HCT116 (cell line): Measurements from ENCODE around the genes CFAP53, SKA1 and MAPK4.

- RRBS, result no CpG with 5 or more reads among the region's 25 CpGs
These were observed 50.7 kb upstream of the ACAA2 start for GRCh38 chr18:49863994-49864502.

DNA sequence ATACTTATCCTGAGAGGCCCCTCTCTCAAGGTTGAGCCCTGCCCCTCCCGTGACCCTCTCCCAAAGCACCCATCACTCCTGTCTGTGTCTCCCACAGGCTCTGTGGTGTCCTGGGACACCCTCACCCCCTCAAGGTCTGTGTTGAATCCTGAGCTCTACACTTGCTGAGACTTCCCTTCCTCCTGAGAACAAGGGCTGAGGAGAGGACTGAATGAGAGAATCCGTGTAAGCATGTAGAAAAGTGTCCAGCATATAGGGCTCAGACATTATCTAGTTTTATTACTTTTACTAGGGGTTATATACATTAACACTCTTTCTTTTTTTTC, 125.5 kb upstream of the ACAA2 start:
- RRBS, result no CpG with 5 or more reads among the region's 2 CpGs

- RRBS, result no CpG with 5 or more reads among the region's 42 CpGs
These were observed at the start of gene CFAP53 for GRCh38 chr18:50266188-50266821. CFAP53 (minus strand) TSS chr18:50266495.

DNA sequence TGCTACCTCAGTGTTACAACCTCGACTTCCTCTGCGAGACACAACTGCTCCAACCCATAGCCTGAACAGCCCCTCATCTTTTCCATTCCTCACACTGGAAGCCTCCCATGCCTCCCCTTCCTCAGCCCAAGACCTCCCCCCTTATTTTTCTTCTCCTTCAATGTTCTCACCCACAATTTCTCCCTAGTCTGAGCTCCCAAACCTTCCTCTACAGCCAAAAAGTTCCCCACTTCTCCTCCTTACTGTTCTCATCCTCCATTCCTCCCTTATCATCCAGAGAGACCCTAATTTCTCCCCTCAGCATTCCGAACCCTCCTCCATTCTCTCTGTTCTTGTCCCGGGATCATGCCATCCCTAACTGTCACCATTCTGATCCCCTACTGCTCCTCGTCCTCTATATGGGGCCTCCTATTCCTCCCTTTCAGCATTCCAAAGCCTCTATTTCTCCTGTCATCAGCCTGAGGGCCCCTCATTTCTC, 717 bp downstream of the MBD1 start:
- RRBS, result no CpG with 5 or more reads among the region's 5 CpGs

GRCh38 chr18:50297721-50298395, 10.4 kb upstream of the CXXC1 start:
- RRBS, result no CpG with 5 or more reads among the region's 25 CpGs

GRCh38 chr18:50308086-50308519, 20.6 kb upstream of the CXXC1 start:
- RRBS, result no CpG with 5 or more reads among the region's 10 CpGs

GRCh38 chr18:50374699-50375444, at the start of gene SKA1:
SKA1 (plus strand) TSS chr18:50375046.
- RRBS, result 2% methylated on average over 19 of the region's 49 CpGs

DNA sequence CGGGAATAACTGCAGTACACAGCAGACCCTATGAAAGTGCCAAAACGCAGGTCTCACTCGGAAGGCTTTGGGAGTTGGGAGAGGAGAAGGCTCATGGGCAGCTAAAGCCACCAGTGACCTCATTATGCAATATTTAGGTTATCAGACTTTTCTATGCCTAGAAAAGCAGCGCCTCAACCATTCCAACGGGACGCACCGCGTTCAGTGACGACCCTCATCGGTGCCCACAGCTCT, 887 bp upstream of the MAPK4 start:
- RRBS, result no CpG with 5 or more reads among the region's 10 CpGs

- RRBS, result 40% methylated on average over 93 of the region's 117 CpGs
These were observed at the start of gene MAPK4 for GRCh38 chr18:50559317-50560361. MAPK4 (plus strand) TSS chr18:50560087.

DNA sequence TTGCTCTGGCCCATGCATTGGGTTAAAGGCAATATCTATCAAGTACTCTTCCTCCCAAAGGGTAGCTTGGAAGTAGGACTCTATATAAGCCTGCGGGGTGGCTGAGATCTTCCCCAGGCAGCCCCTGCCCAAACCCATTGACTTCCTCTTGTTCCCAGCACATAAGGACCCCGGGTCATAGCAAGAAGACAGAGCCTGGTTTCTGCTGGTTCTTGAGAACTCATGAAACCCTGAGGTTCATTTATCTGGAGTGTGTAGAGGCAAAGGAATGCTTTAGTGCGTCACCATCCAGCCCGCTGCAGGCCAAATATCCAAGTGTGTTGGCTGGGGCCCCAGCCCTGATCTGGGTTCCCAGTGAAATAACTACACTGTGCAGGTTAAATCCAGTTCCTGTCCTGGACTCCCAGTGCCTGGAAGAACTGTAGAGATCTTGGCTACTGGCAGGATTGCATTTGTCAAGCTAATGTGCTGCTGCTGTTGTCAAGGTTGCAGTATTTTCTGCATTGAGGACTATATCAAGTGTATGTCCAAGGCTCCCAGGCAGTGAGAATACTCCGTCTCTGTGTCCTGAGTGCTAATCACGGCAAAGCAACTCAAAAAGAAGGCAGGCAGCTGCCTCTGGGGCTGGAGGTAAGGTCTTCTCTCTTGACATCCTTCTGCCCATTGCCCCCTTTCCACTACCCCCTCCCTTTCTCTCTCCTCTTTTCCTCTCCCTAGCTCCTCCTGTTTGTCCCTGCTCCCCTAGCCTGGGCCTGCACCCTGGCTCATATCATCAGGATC, 90.0 kb downstream of the MAPK4 start:
- RRBS, result no CpG with 5 or more reads among the region's 6 CpGs

GRCh38 chr18:50716734-50717537, 102.9 kb downstream of the MRO start:
- RRBS, result no CpG with 5 or more reads among the region's 8 CpGs

DNA sequence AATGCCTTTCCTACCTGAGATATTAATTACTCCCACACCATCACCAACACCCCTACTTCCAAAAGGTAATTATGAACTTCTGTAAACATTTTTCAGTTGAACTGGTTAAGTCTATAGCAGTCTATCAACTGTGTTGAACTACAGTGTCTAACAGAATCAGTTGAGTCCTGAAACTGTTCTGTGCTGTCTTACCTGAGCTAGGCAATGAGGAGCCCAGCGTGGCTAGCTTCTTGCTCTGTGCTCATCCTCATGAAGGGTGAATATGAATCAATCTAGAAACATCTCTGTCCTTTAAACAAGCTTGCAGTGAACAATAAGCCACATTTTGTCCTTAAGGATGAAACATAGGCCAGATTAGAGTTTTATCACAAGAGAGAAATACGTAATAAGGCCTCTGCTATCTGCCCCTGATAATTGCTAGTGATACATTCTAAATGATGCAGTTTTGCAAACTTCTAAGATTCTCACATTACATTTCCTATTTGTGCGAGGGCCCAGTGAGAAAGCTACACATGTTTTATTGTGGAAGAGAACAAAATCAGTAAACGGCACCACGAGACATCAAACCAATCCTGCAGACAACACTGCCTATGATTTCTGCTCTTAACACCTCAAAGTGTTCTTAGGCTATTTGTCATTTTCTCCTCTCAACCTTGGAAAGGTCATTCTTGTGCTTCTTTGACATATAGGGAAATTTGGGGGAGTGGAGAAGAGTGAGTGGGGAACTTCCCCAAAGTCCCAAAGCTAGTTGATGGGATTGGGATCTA, 5.5 kb upstream of the MRO start:
- RRBS, result no CpG with 5 or more reads among the region's 5 CpGs

- RRBS, result no CpG with 5 or more reads among the region's 6 CpGs
These were observed 20.2 kb upstream of the MRO start for GRCh38 chr18:50839873-50840635.

- RRBS, result no CpG with 5 or more reads among the region's 2 CpGs
These were observed 1.2 kb upstream of the ME2 start for GRCh38 chr18:50877778-50878045.

- RRBS, result no CpG with 5 or more reads among the region's 2 CpGs
These were observed 53.2 kb downstream of the SMAD4 start for GRCh38 chr18:51083078-51083777.

- RRBS, result no CpG with 5 or more reads among the region's 35 CpGs
These were observed 45.7 kb downstream of the MEX3C start for GRCh38 chr18:51151228-51152800.

DNA sequence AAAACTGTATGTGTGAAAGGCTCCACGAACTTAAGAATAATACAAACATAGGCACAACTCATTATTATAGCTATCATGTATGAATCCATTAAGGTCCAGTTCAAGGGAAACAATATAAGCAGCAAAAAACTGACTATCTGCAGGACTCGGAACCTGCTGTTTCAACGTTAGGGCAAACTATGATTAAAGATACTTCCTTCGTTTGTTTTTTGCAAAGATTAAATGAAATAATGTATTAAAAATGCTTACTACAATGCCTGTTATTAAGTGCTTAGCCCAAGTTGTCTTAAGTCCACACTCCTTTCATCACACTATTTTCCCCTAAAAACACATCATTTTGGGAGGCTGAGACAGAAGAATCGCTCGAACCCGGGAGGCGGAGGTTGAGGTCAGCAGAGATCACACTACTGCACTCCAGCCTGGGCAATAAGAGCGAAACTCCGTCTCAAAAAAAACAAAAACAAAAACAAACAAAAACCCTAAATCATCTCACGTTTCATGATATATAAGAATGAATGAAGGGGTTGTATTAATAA, 10.2 kb downstream of the MEX3C start:
- RRBS, result no CpG with 5 or more reads among the region's 11 CpGs

GRCh38 chr18:51218051-51218519, 20.6 kb upstream of the MEX3C start:
- RRBS, result no CpG with 5 or more reads among the region's 2 CpGs

DNA sequence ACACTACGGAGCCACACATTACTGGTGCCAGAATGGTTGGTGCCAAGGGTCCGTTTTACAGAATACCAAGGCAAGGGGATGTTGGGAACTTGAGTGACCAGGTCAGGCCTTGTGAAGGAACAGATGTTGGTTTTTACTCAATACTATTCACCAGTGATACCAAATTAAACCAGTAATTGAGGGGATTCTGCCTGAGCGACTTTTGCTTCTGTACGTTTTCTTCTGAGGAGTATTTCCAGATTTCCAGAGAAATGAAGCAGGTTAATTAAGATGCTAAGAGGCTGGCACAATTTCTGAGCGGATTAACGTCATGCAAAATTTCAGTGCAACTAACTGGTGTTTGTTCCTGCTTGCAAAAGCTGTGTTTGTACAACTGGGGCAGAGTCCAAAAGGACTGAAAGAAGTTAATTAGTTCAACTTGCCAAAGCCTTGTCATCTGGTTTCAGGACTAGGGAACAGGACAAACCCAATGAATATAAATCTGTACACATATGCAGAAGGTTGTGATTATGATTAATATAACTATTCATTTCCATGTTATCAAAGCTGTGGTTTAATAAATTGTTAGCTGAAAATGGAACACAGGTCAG, 432.1 kb upstream of the DCC start:
- RRBS, result no CpG with 5 or more reads among the region's 6 CpGs

GRCh38 chr18:54252010-54252421, 17.3 kb upstream of the POLI start:
- RRBS, result no CpG with 5 or more reads among the region's 1 CpG